ENCODE results near the gene GLRX5.

DNA sequence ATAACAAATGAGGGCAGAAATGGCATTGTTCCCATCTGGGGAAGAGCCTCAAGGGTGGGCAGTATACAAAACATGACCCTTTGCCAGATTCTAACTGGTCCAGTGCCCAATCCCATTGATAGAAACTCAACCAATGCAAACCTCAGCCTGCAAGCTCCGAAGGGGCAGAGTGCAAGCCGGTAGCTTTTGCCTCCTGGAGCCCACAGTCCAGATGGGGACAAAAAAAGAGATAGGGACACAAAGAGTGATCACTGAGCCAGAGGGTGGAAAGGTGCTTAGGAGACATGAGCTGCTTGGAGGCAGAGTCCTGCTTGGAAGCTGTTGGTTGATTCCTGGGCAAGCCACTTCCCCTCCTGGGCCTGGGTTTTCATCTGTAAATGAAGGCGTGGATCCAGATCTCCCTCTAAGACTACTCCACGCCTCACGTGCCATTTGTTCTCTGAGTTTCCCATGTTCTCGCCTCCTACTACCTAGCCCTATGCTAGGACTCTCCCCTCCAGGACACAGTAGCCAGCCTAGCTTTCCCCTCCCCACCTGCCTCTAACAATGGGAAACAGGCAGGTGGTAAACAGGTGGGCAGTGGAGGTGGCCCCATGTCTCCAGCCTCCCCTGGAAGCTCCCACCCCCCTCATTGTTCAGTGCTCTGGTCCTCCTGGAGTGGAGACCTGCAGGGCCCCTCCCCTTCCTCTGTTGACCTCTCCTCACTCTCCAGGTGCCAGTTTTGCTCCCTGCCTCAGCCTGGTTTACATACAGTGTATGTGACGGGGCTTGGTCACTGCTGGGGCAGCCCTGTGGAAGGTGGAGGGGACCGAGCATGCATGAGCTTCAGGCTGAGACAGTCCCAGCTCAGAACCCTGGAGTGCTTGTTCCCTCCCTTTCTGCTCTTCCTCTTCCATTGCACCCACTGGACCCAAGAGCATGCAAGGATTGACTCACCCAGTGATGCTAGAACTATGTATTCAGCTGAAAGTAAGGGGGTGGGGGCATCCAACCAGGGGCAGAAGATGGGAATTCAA, 3.8 kb downstream of the SERPINA3 start:
- PRO-cap = unidirectional peak, plus-strand start at position 549 of the sequence

DNA sequence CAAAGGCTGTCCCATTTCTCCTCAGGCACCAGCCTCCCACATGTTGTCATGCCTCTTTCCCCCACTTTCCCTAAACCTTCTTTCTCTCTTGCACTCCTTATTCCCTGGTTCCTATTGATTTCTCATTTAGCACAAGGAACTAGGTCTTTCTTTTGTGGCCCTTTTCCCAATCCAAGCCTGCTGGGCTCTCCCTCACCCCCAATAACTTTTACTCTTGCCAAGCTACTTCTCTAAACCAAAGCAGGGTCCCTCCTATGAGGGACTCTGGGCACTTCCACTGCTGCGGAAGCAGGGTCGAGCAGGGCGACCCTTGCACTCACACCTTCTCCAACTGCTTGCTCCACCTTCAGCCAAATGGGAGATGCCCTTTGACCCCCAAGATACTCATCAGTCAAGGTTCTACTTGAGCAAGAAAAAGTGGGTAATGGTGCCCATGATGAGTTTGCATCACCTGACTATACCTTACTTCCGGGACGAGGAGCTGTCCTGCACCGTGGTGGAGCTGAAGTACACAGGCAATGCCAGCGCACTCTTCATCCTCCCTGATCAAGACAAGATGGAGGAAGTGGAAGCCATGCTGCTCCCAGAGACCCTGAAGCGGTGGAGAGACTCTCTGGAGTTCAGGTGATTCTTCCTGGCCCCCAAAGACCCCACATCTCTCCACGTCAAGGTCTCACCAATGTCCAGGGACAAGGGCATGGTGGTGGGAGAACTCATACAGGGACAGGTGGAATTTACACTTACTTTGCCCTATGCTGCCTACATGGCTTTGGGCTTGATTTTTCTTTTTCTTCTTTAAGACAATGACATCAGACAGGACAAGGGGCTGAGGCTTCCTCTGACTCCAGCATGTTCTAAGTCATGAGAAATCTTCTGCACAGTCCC, 6.9 kb downstream of the SERPINA3 start:
- PRO-cap = no peak

DNA sequence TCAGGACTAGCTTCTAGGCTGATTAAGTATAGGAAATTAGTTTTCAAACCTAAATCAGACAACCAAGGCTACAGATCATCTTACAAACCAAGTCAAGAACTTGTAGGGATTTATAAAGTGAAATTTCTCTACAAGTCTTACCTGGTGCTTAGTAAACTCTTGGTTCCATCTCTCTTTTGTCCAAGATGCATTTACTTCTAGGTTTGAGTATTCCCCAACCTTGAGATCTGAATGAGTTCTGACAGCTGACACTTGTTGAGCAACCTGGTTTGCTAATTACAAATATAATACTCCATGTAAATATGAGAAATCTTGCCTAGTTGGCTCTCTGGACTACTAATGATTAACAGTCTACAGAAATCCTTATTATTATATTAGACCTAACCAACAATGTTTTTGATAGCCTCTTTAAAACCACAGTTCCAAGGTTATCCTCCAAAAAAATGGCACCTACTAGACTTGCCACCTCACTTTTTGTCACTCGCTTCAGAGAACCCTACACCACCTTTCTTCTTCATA, 25.9 kb downstream of the DICER1 start:
- PRO-cap = no peak

GRCh38 chr14:95157614-95158144, 350 bp upstream of the DICER1 start:
- PRO-cap = bidirectional peak, plus-strand start at chr14:95157687, minus-strand start at chr14:95157529; bidirectional peak, plus-strand start at chr14:95157955, minus-strand start at chr14:95157962

GRCh38 chr14:95315456-95316063, 4.1 kb downstream of the CLMN start:
- PRO-cap = bidirectional peak, plus-strand start at chr14:95315865, minus-strand start at chr14:95315764

GRCh38 chr14:95468646-95469288, 47.7 kb downstream of the SYNE3 start:
- PRO-cap = no peak

DNA sequence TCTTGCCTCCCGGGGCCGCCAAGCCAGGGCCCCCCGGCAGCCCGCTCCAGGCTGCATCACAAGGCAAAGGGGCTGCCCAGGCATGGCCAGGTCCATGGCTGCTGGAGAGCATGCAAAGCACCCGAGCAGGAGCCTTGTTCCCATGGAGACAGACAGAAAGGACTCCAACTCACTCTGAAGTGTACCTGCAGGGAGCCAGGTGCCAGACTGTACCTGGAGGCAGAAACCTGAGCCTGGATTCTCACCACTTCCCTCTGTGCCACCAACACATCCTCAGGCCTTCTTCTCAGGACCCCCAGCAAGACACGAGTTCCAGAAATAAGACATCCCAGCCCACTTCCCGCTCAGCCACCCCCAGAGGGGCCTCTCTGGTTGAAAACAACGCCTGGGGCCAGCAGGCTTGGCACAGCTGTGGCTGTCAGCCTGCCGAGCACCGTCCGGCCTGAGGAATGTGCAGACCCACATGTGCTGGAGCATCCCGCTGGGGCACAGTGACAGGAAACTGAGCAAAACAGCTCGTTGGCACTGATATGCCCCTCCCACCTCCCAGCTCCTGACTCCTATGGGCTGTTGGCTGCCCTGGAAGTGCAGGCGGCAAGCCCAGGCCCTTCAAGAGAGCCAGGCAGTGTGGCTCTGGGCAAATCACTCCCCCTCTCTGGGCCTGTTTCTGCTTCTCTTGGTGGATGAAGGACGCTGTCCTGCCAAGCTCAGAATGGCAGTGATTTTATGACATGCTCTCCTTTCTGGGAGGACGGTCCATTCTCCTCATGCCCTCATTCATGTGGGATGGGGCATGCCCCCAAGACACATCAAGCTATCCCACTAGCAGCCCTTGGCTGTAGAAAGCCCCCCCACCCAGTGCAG, 1.4 kb downstream of the SYNE3 start:
- PRO-cap = bidirectional peak, plus-strand start at position 625 of the sequence, minus-strand start at position 493 of the sequence

GRCh38 chr14:95534891-95535535, at the start of gene GLRX5:
Gene GLRX5, plus strand, starts transcription at chr14:95535050.
- PRO-cap = bidirectional peak, plus-strand start at chr14:95535050, minus-strand start at chr14:95534732

GRCh38 chr14:95875762-95876398, 162.0 kb upstream of the TCL1A start:
- PRO-cap = no peak

GRCh38 chr14:96100133-96100533, 61.0 kb downstream of the C14orf132 start:
- PRO-cap = unidirectional peak, plus-strand start at chr14:96100302

DNA sequence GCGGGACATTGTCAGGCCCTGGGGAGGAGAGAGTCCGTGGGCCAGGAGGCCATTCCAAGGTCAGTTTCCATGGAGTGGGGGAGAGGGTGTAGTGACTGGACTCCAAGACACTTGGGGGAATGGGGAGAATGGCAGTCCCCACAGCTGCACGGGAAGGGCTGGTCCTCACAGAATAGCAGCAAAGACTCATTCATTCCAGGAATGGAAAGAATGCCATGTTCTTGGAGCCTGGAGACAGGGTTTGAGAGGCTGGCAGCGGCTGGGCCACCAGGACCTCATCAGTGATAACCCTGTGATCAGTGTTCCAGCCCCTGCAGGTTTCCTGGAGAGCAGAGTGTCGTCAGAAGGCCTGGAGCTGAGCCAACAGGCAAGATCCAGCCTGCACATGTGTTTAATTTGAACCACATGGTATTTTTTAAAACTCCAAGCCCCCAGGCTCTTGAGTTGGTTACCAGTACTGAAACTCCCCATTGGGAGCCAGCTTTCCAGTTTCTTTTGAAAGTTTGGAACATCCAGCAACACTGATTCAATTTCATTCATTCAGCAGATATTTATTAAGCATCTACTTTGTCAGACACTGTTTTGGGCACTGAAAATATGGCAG, 11.3 kb downstream of the BDKRB1 start:
- PRO-cap = no peak

DNA sequence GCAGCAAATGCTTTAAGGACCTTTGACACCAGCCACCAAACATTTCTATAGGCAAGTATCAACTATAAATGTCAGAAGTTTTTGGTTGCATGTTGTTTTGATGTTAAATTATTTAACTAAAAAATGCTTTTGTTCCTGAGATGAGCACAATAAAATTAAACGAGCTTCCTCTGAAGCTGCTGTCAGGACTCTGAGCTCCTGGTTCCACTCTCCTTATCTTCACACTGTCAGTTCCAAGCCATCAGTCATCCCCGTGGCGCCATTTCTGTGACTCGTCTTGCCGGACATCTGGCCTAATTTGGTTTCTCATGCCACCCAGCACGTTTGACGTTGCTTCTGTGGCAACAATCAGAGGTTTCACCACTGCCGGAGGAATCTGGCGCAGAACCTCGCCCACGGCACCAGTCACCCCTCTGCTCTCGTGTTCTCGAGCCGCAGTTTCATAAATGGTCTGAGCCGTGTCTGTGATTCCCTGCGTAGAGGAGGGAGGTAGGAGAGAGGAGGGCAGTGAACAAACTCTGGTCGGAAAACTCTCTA, 29.6 kb downstream of the BDKRB1 start:
- PRO-cap = bidirectional peak, plus-strand start at position 384 of the sequence, minus-strand start at position 300 of the sequence

DNA sequence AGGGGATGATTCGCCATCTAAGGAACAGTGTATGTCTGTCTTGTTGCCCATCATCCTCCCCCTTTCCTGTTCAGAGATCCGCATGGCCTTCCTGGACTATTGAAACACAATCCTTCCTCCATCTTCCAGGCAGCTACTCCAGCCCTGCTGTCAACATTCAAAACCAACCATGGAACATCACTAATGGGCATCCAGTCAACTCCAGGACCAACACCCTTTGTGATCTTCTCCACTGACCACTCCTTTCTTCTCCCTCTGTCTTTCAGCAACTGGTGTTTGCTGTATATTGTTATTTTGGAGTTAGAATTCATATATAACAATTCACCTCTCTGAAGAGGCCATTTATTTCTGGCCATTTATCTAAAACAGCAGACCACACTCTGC, 1188.2 kb downstream of the VRK1 start:
- PRO-cap = no peak

DNA sequence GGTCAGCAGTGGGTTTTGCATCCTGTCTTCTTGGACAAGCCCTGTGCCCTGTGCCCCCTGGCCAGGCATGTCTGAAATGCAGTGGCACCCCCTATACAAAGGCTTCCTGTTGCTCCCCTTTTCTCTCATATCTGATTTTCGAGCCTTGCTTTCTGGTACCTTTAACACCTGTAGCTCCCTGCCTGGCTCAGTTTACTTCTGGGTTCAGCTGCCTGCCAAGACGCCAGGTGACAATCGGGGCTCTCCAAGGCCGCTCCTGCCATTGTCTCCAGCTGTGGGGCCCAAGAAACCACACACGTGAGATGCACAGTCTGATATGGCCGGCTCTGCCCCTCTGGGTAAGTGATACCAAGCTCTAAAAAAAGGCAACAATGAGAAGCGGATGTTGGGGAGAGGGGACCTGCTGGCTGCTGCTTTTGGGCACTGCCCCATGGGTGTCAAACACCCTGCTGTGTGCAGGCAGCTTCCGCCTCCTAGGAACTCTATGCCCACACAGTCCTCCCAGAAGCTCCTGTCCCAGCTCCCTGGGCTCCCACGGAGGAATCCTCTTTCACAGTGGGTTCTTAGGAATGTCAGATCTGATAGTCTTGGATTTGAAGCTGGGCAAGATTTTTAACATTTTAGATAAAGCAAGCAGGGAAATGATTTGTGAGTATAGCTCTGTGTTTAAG, 1136.0 kb downstream of the BCL11B start:
- PRO-cap = no peak

GRCh38 chr14:98155877-98156140, 1116.2 kb downstream of the BCL11B start:
- PRO-cap = no peak

- PRO-cap = no peak
Observed at GRCh38 chr14:99075961-99076394, 196.0 kb downstream of the BCL11B start.

DNA sequence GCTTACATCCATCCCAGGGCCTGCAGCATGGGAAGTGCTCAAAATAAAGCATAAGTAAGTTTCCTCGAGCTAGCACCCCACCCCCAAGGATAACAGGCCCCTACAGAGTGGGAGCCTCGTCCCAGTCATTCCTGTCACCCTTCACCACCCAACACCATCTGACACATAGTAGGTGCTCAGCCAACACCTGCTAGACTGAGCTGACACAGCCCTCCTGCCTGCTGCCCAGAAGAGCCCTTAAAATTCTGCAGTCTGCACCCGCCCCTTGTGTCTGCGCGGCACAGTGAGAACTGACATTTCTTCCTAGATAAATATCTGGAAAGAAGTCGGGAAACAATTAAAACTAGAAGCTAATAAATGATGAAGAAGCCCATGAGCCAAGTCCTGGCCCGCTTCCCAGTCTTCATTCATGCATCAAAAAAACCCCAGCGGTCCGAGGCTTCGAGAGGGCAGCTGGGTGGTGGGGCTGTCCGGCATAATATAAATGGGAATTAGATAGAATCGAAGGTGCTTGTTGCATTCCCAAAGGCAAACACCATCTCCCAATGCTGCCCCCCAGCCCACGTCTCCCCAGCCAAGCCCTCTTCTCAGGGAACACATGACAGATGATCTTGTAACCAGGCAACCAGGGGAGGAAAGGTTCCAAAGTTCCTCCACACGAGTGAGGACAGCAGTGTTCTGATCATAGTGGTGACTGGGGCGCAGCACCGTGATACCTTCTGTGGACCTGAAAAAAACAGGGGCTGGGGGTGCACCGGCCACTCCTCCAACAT, 76.2 kb downstream of the BCL11B start:
- PRO-cap = no peak

- PRO-cap = no peak
Observed at GRCh38 chr14:99229515-99230007, 42.4 kb downstream of the BCL11B start.

DNA sequence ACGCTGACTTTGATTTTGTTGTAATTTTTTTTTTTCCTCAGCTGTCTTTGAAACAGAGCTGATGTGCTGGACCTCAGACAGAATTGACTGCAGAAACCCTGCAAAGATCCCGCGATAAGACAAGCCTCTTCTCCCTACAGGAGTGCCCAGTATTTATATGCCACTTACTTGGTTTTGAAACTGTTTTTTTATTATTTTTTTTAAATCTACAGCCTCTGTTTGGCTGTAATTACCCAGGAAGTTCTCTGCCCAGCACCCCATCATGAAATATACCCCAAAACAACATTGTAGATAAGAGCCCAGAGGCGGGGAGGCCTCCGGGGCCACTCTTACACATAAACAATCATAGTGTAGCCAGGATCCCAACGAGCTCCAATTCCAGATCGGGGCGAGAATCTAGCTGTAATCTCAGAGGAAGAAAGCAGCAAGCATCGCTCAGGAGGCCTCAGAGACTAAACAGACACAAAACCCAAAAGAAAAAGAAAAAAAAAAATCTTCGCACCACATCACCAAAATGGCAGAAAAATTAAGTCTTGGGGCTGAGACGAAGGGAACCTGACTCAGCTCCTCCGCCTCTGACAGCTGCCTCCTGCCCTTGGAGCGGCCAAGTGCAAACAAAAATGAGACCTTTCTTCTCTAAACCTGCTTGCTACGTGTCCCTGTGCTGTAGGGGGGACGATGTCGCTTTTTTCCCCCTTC, 30.9 kb downstream of the BCL11B start:
- PRO-cap = no peak

GRCh38 chr14:99255423-99255846, 16.6 kb downstream of the BCL11B start:
- PRO-cap = no peak

Measured in left lobe of liver (tissue), 1 donor.